Lower leg skin (tissue), 2 donors: ENCODE measurements around the gene QSOX1.

GRCh38 chr1:178320434-178320698, 176.4 kb downstream of the CLEC20A start:
- PRO-cap, result no peak
- RAMPAGE, long total RNA, 2 experiments, result no peak in any of the 2 experiments

- PRO-cap, result no peak
- RAMPAGE, long total RNA, 2 experiments, result no peak in any of the 2 experiments
Observed at GRCh38 chr1:178608835-178609388, 96.0 kb downstream of the TEX35 start.

DNA sequence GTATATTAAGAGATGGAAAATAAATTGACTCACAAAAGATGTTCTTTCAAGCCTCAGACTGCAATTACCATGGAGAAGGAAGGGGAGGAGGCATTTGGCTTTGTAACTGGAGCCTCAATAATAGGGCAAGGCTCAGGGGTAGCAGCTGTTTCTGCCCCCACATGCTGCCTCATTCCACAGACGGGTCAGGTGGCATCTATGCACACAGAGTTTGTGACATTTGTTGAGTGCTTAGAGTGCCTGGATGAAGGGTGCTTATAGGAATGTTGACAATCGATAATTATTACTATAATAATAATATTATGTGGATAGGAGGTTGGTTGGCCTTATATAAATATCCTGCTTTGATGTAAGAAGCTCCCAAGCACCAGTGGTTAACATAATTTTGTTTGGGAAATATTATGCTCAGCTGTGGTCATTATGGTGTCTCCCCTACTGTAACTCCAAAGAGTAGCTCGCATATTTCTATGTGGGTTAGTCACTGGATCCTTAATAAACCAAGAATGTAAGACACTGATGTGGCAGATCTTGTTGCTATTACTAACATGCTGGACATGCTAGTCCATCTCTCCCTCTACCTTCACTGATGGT, 79.4 kb upstream of the RALGPS2 start:
- PRO-cap, result no peak
- RAMPAGE, long total RNA, 2 experiments, result no peak in any of the 2 experiments

- PRO-cap, result no peak
- RAMPAGE, long total RNA, 2 experiments, result no peak in any of the 2 experiments
Observed at GRCh38 chr1:178650989-178651510, 74.0 kb upstream of the RALGPS2 start.

DNA sequence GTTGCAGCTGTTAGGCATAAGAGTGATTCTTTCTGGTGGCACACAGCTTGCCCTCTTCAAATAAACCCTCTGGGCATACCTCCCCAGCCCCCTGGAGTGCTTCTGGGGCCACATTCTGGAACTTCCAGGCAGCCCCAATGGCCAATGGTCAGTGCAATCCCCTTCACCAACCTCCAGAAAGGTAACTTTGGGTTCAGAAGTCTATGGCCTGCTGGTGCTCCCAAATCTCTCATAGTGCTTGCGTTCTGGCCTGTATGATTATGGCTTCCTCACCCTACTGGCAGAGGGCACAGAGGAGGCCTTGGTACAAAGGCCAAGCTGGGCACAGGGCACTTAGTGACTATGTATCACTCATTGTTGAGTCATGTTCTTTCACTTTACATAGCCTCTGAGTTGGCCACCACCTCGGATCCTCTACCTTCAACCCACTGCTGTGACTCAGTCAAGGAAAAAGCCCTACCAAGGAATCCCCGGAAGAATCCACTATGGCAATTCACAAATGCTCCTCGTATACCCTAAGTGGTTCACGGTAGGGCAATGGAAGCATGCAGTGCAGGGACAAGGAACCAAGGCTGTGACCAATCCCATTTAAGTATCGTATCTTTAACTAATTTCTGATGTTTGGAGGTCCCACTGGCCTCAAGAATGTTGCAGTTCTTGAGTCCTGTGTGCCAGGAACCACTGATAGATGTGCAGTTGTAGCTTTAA, 71.9 kb upstream of the RALGPS2 start:
- PRO-cap, result no peak
- RAMPAGE, long total RNA, 2 experiments, result no peak in any of the 2 experiments

DNA sequence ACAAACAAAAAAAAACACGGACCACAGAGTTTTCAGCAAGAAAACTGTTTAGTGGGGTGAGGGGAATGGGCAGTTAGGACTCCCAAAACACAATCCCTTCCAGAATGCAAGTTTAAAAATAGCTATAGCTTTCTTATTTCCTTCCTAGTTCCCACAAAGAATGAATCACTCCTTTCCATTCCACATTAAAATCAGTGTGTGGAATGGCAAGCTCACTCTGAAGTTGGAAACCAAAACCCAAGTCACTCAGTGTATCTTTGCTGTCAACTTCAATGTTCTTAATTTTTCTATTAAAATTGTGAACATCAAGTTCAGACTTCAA, 45.3 kb downstream of the TOR3A start:
- PRO-cap, result no peak
- RAMPAGE, long total RNA, 2 experiments, result no peak in any of the 2 experiments

DNA sequence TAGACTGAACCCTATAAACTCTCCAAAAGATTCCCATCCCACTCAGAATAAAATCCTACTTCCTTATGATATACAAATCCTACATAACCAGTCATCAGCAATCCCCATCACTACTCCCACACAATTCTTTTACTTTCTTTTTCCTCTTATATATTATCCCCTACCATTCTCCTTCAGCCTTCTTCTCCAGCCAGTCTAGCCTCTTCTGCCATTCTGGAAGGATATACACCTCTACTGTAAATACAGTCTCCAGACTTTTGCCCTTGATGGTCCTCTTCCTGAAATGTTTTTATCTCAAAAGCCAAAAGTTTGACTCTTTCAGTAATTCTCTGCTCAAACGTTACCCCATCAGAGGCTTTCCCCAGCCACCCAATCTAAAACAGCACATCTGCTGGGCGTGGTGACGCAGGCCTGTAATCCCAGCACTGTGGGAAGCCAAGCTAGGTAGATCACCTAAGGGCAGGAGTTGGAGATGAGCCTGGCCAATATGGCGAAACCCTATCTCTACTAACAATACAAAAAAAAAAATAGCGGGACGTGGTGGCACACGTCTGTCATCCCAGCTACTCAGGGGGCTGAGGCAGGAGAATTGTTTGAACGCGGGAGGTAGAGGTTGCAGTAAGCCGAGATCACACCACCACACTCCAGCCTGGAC, 41.5 kb downstream of the ABL2 start:
- PRO-cap, result no peak
- RAMPAGE, long total RNA, 2 experiments, result no peak in any of the 2 experiments

DNA sequence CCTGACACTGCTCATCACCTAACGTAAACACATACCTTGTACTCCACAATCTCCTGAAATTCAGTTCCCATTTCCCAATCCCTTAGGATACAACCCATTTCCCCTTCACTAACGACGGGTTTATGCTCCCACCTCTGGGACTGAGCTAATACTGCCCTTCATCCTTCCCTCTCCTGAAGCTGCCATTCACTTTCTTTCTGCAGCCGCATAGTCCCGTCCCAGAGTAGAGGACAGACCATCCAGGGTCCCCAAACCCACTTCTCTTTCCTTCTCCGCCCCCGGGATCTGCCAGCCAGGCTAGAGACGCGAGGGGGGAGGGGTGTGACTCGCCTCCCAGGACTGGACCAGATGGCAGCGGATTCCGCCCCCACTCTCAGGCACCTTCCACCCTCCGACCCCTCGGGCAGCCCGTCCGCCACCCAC, 710 bp downstream of the ABL2 start:
- PRO-cap, result unidirectional peak, plus-strand start at position 324 of the sequence
- RAMPAGE, long total RNA, 2 experiments, result no peak in any of the 2 experiments

GRCh38 chr1:179517313-179517683, 58.5 kb downstream of the NPHS2 start:
- PRO-cap, result no peak
- RAMPAGE, long total RNA, 2 experiments, result no peak in any of the 2 experiments

DNA sequence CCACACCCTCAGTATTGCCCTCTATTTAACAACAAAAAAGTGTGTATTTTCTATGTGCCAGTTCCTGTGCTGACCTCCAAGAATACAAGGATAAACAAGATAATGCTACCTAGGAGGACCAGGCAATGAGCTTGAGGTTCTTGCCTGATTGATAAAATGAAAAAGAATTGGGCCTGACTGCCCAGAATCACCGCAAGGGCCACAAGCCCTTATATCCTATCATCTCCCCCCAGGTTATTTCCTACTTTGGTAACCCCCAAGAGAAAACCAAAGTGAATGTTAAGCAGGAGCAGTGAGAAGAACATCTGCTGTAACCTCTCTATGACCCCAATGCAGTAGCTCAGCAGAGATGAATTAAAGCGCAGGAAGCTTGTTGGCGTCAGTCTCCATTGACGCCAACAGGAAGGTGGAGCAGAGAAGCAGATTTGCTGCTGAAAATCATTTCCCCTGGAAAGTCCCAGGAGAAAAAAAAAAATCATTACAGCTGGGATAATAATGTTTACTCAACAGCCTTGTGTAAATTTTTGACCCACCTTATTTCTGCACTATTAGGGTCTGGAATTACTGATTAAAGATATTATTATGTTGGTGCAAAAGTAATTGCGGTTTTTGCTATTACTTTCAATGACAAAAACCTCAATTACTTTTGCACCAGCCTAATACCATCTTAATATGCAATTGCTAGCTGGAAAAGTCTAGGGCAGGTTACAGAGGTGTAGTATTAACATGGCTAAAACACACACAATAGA, 33.2 kb upstream of the FAM163A start:
- PRO-cap, result no peak
- RAMPAGE, long total RNA, 2 experiments, result no peak in any of the 2 experiments

DNA sequence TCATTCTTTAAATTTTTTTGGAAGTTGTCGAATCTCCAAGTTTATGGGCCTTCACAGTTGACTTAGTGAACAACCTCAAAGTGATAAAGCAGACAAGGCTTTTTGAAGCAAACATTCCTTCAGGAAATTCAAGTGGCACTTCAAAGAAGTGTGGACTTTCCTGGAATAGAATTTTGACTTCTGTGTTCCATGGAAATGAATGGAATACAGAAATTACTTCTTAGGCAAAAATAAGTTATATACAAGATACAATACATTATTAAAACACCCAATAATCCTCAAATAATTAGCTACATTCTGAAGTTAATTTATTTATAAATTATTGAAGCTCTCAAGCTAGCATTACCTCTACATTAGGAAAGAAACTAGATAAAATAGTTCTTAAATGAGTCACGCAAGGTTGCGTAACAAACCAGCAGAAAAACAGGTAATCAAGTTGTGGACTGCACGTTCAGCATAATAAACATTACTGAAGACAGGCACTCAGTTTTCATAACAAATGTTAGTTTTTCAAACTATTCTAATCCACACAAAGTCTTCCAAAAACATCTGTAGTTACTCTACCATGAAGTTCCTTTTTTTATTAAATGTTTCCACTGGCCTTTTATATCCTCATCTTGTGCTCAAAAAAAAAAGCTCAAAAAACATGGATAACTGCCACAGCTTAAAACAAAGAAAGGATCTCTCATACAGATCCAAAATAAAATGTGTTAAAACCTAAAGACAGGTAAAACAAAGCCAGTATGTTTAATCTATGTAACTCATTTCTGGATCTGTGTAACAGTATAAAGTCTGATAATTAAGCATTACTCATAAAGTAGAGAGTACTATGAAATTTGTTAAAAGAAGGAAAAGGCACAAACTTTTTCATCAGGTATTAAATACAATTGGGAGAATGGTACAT, 1.3 kb downstream of the TOR1AIP2 start:
- PRO-cap, result no peak
- RAMPAGE, long total RNA, 2 experiments, result no peak in any of the 2 experiments

- PRO-cap, result no peak
- RAMPAGE, long total RNA, 2 experiments, result no peak in any of the 2 experiments
Observed at GRCh38 chr1:179969313-179969512, 14.6 kb downstream of the CEP350 start.

GRCh38 chr1:179976799-179977548, 22.4 kb downstream of the CEP350 start:
- PRO-cap, result no peak
- RAMPAGE, long total RNA, 2 experiments, result no peak in any of the 2 experiments

DNA sequence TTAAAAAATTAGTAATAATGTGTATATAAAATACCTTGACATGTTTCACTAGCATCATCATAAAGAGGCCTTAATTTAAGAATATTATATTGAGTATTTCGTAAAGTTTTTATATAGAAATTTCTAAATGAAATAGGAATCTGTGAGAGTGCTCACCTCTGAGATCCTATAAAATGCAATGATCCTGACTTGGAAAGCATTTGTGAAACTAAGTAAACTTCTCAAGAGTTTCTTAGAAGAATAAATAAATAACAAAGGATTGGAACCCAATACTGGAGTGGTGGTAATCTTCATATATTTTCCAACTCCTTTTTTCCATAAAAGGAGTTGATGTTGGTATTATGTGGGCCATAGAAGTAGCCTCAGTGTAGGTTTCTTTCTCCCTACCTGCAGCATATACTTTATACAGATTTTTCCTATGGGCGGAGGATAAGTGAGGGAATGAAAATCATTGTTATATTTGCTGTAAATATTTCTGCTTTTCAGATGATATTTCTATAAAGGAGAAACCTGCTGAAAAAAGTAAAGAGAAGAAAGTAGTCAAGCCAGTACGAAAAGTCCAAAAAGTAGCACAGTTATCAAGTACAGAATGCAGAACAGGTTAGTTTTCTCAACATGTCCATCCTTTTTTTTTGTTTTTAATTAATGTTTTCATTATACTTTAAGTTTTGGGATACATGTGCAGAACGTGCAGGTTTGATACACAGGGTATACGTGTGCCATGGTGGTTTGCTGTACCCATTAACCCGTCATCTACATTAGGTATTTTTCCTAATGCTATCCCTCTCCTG, 51.6 kb downstream of the CEP350 start:
- PRO-cap, result no peak
- RAMPAGE, long total RNA, 2 experiments, result start-site peak on the plus strand in 1 of 2 experiments, centred at position 514 of the sequence, 24 reads per replicate

DNA sequence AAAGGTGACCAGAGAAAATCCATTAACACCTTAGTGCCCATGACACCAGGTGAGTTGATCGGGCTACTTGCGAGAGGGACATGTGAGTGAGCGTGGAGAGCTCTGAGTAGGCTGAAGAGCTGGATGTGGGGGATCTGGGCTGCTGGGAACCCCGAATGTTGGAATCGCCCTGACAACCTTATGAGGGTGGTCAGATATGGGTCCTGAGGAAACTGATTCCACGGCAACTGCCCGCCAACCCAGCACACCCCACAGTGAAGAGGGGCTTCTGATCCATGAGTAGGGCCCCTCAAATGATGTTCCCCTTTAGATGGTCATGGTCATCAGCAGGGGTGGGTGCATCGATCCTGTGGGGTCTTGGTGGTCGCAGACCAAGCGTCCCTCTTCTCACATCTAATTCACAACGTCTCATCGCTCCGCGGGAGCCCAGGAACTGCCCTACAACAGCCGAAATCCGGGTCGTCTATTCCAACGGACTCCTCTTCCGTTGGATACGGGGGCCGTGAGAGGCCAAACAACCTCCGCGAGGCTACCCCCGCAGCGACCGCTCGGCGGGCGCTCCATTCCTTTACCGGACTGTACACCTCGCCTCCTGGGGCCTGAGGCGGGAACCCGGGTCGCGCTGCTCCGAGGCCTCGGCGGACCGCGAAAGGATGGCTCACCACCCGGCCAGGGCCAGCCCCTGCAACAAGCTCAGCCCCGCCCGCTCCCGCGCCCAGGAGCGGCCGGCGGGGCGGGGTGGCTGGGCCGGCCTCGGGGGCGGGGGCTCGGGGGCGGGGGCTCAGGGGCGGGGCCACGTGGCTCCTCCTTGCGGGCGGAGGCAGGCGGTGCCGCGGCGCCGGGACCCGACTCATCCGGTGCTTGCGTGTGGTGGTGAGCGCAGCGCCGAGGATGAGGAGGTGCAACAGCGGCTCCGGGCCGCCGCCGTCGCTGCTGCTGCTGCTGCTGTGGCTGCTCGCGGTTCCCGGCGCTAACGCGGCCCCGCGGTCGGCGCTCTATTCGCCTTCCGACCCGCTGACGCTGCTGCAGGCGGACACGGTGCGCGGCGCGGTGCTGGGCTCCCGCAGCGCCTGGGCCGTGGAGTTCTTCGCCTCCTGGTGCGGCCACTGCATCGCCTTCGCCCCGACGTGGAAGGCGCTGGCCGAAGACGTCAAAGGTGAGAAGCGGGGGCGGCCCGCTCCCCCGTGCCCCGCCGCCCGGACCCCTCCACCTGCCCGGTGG, at the start of gene QSOX1:
TSS of gene QSOX1 (plus strand) at position 853 of the 1,221 bp plus-strand sequence.
- PRO-cap, result bidirectional peak, plus-strand start at position 853 of the sequence, minus-strand start at position 435 of the sequence
- RAMPAGE, long total RNA, 2 experiments, result no peak in any of the 2 experiments

DNA sequence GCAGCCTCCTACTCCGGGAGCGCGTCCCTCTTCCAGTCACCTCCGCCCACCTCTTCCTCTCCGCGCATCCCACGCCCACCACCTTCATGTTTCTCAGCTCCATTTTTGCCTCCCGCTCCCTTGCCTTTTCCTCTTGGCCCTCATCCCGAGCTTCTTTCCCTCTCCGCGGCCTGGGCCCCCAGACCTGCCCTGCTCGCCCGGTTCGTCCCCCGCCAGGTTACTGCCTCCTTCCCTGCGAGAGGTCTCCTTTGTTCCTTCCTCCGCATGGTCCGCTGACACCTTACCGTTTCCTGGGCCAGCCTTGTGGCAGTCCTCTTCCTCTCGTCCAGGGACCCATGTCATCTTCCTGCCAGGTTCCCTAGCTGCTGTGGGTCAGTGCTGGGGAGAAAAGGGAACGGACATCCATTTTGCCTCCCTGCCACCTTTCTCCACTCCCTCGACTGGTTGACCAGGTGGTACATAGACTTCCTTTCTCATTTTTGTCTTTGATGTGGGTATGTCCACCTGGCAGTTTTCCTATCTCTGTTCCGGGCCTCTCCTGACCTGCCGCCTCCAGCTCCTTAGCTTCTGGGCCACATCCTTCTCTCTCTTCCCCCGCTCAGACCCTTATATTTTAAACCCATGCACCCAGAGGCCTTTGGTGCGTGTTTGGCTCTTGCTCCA, 700 bp downstream of the QSOX1 start:
- PRO-cap, result no peak
- RAMPAGE, long total RNA, 2 experiments, result start-site peak on the plus strand in 1 of 2 experiments, centred at position 186 of the sequence, 6 reads per replicate

DNA sequence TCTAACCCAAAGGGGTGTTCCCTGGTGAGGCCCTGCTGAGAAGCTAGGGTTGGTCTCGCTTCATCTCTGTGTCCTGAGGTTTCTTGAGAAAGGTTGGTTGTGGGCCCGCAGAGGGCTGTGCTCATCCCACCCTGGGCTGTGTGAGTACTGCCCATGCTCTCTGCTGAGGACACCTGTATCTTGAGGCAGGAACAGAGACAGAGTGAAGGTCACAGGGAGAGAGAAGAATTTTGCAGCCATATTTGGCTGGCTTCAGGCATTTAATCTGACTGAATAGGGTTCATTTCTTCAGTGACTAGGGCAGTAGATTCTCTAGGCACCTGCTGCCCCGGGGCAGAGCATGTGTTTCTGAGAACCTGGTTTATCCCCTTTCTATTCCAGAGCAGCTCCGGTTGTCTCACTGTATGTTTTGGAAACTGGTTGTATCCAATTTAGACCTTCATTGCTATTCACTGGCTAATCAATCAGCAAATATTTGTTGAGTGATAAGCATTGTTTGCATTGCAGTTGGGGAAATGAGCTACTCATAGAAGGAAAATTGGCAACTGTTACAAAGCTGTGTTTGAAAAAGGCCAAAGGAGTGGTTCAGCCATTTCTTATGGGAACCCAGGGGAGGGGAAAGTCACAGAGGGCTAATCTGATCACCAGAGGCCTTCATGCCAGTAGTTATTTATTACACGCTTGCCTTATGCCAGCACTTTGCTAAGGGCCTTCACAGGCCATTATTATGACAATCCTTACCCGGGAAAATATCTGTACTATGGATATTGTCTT, 2.8 kb downstream of the QSOX1 start:
- PRO-cap, result no peak
- RAMPAGE, long total RNA, 2 experiments, result no peak in any of the 2 experiments

DNA sequence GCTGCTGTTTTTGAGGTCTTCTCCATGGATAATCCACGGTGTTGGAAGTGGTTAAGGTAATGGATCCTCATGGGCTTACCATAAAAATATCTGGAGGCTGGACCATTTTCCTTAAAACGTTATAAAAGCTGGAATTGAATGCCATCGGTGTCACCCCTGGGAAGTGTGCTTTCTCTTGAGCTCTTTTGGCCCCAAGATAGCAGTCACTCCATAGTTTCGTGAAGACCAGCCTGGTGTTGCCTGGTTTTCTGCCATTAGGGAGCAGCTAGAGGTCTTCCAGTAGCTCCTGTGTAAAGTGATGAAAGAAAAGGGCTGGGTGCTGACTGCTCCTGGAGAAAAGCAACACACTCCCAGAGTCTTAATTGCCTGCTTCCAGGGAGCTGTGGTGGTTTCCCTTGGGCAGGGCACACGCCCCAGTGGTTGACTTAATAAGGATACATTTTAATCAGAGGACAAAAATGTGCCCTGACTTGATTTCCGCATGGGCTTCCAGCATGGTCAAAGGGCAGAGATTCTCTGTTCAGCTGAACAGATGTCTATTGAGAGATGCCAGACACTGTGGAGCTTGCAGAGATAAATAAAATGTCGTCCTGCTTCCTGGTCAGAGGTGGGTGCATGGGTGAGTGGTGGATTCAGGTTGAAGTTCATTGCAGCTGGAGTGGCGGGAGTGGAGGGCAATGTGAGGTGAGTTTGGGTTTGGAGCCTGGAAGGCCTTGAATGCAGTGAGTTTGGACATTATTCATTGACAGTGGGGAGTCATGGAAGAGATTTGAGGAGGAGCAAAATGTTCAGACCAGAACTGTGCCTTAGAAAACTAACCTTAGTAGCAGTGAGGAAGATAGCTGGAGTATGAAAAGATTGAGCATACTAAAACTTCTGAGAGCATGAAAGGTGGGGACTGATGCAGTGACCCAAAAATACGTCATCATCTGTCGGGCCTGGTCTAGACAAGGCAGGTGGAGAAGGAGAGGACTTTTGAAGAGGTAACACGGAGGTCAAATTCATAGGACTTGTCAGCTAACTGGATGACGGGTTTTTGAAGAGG, 16.0 kb downstream of the QSOX1 start:
- PRO-cap, result no peak
- RAMPAGE, long total RNA, 2 experiments, result no peak in any of the 2 experiments

GRCh38 chr1:180178524-180179082, 23.9 kb downstream of the QSOX1 start:
- PRO-cap, result no peak
- RAMPAGE, long total RNA, 2 experiments, result no peak in any of the 2 experiments

GRCh38 chr1:180230463-180230935, 435 bp downstream of the LHX4 start:
- PRO-cap, result no peak
- RAMPAGE, long total RNA, 2 experiments, result no peak in any of the 2 experiments